Calu3 (cell line): Measurements from ENCODE around the gene ATR.

- PRO-cap, result no peak
Observed at GRCh38 chr3:141951837-141952872, 75.7 kb downstream of the ATP1B3 start.

- PRO-cap, result bidirectional peak, plus-strand start at chr3:142215374, minus-strand start at chr3:142215295
Observed at GRCh38 chr3:142215174-142215478, 10.3 kb downstream of the GK5 start.

GRCh38 chr3:142446988-142447878 is 604 bp downstream of the XRN1 start:
- PRO-cap, result bidirectional peak, plus-strand start at chr3:142447607, minus-strand start at chr3:142447458; bidirectional peak, plus-strand start at chr3:142447752, minus-strand start at chr3:142447748

- PRO-cap, result unidirectional peak, plus-strand start at chr3:142578376; bidirectional peak, plus-strand start at chr3:142579011, minus-strand start at chr3:142578723
Observed at GRCh38 chr3:142577905-142579141, at the start of gene ATR. Gene ATR (minus strand): TSS chr3:142578733.

GRCh38 chr3:142613473-142614070 is 17.4 kb downstream of the PLS1 start:
- PRO-cap, result no peak

DNA sequence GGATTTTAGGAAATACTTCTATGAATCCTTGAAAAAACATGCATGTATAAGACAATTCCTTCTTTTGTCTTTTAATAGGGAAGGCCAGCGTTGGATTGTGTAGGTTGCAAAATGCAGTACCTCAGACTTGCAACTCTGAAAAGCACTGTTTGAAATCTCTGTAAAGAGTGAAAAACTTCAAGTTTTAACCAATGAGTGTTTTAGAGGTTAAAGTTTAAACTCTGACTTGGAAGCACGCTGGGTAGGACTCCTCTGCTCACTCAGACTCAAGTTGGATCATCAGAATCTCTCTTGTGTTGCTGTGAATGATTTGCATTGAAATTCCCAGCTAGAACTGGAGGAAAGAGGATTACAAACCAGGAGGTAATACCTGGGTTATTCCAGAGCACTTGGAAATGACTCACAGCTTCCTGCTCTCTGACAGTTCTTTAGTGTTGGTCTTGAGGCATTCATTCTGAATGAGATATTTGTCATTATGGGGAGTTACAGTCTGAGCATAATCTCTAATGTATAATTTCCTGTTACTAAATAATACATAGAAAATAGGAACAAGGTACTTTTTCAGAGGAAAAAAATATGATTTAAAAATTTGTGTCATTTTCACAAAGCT is 49.1 kb downstream of the PLS1 start:
- PRO-cap, result unidirectional peak, minus-strand start at position 336 of the sequence

GRCh38 chr3:142904492-142905124 is 15.7 kb upstream of the PCOLCE2 start:
- PRO-cap, result bidirectional peak, plus-strand start at chr3:142904874, minus-strand start at chr3:142904751

GRCh38 chr3:142962617-142963053 is 839 bp downstream of the PAQR9 start:
- PRO-cap, result no peak

DNA sequence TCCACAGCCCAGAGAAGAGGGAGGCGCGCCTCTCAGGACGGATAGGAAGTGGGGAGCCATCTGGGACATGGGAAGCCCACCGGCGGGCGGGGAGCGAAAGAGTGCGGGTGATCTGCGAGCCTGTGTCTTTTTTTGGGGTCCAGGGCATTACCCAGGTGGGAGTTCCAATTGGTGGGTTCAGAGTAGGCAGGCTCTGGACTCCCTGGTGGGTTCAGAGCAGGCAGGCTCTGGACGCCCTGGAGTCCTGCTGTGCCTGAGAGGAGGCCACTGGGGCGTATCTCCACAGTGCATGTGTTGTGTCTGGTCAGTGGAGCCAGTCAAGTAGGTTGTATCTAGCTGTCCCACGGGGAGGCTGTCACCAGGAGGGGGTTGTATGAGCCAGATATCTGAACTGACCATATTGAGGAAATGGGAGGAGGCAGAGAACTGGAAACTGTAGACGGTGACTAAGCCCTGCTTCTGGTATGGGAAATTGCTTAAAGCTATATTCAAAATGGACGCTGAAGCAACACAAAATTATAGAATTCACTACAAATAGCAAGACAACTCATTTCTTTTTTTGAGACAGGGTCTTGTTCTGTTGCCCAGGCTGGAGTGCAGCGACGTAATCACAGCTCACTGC is 34.6 kb upstream of the CHST2 start:
- PRO-cap, result no peak

- PRO-cap, result bidirectional peak, plus-strand start at chr3:143444083, minus-strand start at chr3:143443871
Observed at GRCh38 chr3:143443991-143444314, 324.4 kb downstream of the CHST2 start.

GRCh38 chr3:143669515-143669848 is 178.8 kb downstream of the SLC9A9 start:
- PRO-cap, result no peak

DNA sequence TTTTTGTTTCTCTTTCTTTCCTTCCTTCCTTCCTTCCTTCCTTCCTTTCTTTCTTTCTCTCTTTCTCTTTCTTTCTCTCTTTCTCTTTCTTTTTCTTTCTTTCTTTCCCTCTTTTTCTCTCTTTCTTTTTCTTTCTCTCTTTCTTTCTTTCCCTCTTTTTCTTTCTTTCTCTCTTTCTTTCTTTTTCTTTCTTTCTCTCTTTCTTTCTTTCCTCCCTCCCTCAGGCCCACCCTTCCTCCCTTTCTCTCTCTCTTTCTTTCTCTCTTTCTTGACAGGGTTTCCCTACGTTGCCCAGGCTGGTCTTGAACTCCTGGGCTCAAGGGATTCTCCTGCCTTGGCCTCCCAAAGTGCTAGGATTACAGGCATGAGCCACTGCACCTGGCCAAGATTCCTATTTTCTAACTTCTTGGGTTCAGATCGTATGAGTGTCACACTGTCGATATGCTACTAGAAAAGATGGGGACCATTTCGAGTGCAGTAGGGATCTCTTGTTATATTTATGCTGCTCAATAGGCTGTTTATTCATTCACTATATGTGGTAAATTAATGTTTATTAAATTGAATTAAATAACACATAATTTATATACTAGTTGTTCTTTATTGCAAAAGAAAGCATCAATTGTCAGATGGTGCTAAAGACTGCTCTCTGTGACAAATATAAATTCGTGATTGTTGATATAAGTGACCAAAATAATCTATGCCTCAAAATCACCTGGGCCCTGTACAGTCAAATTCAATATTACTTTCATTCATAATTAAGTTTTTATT is 83.1 kb downstream of the SLC9A9 start:
- PRO-cap, result no peak

DNA sequence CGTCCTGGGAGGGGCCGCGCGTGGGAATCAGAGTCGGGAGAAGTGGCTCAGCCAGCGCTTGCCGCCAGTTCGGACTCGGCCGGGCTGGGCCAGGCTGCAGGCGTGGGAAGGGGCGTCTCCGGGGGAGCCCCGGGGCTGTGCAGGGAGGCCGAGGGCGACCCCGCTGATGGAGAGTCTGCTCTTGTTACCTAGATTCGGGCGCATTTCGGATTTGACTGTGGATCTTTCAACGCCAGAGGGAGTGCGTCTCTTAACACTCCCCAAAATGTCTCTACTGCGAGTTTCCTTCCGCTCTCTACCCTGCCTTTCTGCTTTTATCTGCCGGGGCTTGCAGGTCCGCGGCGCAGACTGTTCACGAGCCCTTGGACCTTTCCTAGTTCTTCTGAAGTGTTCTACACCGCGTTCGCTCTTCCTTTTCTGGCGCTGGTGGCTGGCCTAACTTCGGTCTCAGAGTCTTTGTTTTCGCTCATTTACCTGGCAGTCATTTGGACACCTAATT is 1.4 kb downstream of the DIPK2A start:
- PRO-cap, result bidirectional peak, plus-strand start at position 67 of the sequence, minus-strand start outside the sequence

DNA sequence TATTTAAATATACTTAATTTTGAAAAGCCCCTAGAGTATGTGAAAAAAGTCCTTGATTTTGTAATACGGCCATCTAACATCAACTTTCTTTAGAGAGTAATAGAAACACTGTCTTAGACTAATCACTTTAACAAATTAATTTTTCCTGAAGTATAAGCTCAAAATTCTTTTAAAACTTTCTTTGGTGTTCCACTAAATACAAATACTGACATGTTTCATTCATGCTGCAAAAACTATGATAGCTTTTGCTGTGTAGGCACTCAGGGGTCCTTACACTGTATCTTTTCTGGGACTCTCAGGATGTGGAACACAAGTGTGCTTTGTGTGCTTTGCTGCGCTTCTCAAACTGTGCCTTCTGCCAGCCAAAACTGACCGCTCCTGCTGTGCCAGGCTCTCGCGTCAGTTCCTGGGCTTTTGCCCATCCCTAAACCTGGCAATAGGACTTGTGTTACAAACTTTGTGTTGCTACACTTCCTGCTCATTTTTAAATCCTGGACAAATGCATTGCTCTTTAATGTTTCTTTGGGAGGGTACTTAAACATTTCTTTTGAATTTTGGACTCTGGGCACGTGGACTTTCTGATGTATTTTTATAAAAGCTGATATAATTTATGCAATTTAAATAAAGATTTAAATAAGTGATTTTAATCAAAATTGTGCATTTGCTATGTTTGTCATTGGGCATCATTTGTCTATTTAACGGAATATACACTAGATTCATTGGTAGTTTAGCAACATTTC is 60.3 kb downstream of the DIPK2A start:
- PRO-cap, result no peak

DNA sequence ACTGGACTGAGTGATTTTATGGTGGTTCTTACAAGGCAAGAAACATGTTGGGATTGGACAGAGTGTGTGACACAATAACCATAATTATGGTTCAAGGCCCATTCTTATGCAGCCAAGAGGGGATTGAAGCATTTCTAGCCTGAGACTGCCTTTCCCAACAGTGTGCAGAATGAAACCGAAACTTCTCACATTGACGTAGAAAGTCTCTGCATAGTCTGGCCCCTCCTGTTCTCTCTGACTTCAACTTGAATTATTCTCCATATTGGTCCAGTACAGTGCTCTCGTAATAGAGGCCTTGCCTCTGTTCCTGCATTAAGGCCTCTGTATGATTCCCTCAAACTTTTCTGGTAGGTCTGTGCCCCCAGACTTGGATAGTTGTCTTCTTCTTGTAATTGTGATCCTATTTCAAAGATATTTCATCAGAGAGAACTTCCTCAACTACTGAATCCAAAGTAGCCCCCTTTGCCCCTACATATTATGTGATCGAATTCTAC is 138.4 kb downstream of the DIPK2A start:
- PRO-cap, result no peak

DNA sequence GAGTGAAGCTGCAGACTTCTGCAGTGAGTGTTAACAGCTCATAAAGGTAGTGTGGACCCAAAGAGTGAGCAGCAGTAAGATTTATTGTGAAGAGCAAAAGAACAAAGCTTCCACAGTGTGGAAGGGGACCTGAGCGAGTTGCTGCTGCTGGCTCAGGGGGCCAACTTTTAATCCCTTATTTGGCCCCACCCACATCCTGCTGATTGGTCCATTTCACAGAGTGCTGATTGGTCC is 937.9 kb downstream of the DIPK2A start:
- PRO-cap, result no peak

GRCh38 chr3:145698149-145698692 is 462.8 kb downstream of the PLOD2 start:
- PRO-cap, result no peak

DNA sequence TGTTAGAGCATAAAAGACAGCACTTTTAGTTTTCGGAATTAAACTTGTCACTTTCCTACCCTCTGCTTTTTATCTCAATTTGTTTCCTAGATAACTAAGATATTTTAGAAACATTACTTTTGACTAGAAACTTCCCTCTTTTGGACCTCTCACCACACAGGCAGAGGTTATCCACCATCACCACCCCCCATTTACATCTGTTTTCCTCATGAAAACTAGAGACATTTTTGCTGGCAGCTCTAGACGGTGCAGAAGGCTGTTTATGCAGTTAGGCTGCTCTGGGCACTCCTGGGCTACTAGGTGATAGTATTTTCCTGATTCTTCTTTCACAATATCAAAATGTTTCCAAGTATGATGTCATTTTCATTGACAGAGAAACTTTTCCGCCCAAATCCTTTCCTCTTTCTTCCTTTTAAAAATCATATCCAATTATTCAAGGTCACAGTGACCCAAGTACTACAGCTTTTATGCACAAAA is 67.1 kb downstream of the PLOD2 start:
- PRO-cap, result no peak

GRCh38 chr3:146142572-146142924 is 18.4 kb downstream of the PLOD2 start:
- PRO-cap, result no peak

GRCh38 chr3:146158573-146158949 is 2.4 kb downstream of the PLOD2 start:
- PRO-cap, result no peak